Vagina (tissue), 1 donor: ENCODE measurements around a stretch of chr11.

DNA sequence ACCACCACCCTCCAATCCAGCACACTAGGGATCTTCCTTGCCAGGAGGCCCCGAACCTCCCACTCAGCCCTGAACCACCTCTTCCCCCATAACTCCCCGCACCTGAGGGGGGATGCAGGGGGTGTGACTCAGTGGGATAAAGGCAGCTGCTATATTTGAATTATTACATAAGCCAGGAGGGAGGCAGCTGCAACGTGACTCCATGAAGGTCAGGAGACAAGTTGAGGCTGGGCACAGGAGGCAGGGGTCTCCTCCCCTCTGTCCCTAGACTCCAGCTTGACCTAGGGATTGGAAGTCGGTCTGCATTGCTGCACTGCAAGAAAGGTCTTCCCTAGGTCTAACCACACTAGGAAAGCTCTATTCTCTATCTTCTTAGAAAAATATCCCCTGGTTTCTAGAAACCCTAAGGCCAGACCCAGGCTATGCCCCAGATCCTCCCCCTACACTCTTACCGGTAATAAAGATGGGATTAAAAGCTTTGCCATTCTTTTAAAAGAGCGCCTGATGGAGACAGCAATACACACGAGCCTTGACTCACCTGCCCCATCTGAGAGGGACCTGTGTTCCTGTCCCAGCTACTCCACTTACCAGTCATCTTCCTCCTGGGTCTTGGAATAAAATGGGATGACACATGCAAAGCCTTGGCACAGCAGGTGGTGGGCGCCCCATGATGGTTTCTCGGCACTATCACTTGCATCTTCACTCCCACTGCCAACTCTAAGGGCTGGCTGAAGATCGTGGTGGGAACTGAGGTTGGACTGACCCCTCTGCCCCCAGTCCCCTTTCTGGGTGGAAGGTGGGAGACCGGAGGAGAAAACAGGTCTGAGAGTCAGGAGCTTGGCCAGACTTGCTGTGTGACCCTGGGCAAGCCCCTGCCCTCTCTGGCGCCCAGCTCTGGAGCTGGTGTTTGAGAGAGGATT is 6.0 kb upstream of the PDE2A start:
- PRO-cap: no peak
- RAMPAGE, long total RNA: no peak

GRCh38 chr11:72722005-72722827 is 30.0 kb downstream of the ARAP1 start:
- PRO-cap: bidirectional peak, plus-strand start at chr11:72722457, minus-strand start at chr11:72722318; bidirectional peak, plus-strand start at chr11:72722533, minus-strand start at chr11:72722534
- RAMPAGE, long total RNA: start-site peak on the minus strand at chr11:72722272-72722329, 180 reads

- PRO-cap: no peak
- RAMPAGE, long total RNA: no peak
Measured at GRCh38 chr11:72771342-72771901, 19.2 kb upstream of the ARAP1 start.

GRCh38 chr11:72780913-72781430 is 12.9 kb downstream of the STARD10 start:
- PRO-cap: no peak
- RAMPAGE, long total RNA: no peak

GRCh38 chr11:72785754-72786275 is 8.0 kb downstream of the STARD10 start:
- PRO-cap: no peak
- RAMPAGE, long total RNA: no peak

GRCh38 chr11:72821523-72821952 is 7.3 kb downstream of the ATG16L2 start:
- PRO-cap: unidirectional peak, minus-strand start at chr11:72821672
- RAMPAGE, long total RNA: no peak

- PRO-cap: no peak
- RAMPAGE, long total RNA: no peak
Measured at GRCh38 chr11:72834252-72834627, 20.0 kb downstream of the ATG16L2 start.

DNA sequence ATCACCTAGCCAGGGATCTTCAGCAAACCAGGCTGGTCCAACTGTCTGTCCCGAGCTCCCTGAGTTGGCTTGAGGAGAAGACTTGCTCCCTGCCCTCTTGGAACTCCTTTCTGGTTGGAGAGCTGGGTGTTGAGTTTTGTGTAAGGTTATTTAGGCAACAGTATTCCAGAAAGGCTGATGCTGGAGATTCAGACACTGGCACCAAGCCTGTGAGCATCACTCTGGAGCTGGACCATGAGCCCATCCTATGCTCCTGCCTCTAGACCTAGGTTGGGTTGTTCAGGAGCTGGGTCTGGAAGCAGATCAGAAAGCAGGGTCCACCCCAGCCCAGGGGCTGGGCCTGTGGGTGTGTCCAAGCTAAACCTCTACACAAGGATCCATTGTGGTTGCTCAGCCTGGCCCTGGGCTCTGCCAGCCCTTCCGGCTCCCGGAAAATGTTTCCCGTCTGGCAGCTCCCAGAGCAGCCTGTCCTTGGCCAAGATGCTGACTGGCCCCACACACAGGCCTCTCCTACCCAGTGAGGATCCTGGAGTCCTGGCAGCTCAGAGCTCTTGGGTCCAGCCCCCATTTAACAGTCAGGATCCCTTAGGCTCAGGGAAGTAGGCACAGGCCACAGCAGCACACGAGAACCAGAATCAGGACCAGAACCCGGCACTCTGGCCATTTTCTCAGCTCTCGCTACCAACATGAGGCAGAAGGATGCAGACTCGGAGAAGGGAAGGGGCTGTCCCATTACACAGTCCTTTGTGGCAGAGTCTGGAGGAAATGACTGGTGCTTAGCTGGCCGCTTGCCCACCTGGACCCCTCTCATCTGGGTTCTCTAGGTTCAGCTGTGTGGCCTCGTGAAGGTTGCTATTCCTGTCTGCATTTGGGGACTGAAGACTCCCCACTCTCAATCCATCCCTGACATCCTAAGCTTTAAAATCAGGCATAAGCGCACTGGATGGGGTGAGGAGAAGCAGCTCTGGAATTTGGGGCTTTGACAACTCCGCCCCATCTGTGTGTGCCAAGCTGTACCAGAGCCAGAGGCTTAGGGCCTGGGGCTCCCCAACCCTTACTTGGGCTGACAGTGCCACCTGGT is 35.4 kb upstream of the FCHSD2 start:
- PRO-cap: no peak
- RAMPAGE, long total RNA: no peak

DNA sequence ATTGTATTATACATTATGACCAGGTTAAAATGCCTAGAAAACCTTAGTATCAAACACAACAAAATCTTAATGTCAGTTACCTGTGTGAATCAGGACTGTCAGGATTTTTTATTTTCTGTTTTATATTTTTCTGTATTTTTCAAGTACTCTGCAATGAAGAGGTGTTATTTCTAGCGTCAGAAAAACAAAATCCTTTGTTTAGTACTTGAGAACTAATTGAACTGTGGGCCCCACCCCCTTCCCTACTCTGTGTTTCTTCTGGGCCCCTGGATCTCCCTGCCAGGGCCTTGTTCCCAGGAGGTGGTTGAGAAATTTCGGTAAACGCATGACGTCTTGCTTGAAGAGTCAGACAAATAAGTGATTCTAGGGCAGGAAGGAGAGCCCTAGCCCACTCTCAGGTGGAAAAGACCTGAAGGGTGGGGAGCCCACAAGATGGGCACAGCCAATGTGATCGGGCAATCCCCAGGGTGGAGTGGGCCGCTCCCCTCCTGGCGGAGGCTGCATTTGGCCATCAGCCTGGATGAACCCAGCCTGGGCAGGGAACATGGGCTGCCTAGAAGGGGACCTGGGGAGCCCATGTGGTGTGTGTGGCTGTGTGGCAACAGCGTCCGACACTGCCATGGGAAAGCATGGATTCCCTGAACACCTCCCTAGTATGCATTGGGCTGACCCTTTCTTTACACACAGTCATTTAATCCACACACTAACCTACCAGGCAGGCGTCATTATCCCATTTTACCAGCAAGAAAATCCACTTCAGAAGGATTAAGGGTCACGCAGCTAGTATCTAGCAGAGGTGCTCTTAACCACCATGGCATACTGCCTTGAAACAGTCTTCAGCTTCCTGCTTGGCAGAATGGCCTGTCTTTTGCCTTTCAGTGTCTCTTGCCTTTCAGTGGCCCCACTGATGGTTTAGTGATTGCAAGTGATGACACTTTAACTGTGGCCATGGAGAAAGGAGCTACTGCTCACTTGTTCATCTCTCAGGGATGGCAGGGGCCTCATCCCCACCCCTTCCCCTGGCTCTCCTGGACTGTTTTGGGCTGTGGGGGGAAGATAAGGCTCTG is 16.7 kb upstream of the P2RY2 start:
- PRO-cap: no peak
- RAMPAGE, long total RNA: no peak

DNA sequence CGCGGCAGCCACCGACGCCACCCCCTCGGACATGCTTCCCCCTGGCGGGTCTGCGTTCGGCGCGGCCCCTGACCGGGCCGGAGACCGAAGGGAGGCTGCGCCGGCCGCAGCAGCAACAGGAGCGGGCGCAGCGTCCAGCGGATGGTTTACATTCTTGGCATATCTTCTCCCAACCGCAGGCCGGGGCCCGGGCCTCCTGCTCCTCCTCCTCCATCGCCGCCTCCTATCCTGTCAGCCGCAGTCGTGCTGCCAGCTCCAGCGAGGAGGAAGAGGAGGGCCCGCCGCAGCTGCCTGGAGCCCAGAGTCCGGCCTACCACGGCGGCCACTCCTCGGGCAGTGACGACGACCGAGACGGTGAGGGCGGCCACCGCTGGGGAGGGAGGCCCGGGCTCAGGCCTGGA is 1.1 kb downstream of the ARHGEF17 start:
- PRO-cap: bidirectional peak, plus-strand start at position 339 of the sequence, minus-strand start at position 338 of the sequence
- RAMPAGE, long total RNA: no peak

DNA sequence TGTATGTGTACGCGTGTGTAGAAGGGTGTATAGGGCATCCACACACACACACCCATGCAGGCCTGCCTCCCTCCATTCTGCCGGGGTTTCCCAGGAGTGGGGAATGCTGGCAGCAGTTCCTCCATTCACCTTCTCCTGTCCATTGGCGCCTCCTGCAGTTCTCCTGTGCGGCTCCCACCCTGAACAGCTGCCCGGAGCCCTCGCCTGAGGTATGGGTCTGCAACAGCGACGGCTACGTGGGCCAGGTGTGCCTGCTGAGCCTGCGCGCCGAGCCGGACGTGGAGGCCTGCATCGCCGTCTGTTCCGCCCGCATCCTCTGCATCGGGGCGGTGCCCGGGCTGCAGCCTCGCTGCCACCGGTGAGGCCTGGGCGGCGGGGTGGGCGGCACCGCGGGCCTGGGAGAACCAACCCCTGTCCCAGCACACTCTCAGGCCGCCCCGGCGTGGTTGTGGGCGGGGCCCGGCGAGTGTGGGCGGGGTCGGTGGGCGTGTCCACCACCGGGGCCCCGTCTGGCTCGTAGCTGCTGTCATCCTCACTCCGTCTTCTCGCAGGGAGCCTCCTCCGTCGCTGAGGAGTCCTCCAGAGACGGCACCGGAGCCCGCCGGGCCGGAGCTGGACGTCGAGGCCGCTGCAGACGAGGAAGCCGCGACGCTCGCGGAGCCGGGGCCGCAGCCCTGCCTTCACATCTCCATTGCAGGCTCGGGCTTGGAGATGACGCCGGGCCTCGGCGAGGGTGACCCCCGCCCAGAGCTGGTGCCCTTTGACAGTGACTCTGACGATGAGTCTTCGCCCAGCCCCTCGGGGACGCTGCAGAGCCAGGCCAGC is 14.1 kb upstream of the RELT start:
- PRO-cap: no peak
- RAMPAGE, long total RNA: no peak

- PRO-cap: no peak
- RAMPAGE, long total RNA: no peak
Measured at GRCh38 chr11:73385840-73386717, 9.9 kb downstream of the RELT start.

DNA sequence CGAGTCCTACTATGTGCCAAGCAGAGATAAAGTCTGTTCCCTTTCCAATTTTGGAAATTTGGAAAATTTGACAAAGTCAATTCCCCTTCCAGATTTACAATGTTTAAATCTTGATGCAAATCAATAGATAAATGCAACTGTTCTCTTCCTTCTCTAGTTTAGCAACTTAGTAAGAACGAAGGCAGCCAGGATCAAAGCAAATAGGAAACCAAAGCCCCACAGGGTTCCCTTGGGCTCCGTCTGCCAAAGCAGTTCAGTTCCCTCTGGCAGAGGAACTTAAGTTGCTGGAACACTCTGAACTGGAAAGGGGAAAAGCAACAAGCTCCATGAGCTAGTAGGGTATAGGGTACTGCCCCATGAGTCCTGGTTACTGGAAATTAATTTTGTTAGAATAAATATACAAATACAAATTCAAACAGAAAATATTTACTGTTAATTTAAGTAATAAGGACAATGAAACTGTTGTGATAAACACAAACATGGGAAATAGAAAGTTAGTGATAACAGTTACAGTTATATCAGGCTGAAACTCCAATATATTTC is 91.3 kb downstream of the RELT start:
- PRO-cap: no peak
- RAMPAGE, long total RNA: no peak

DNA sequence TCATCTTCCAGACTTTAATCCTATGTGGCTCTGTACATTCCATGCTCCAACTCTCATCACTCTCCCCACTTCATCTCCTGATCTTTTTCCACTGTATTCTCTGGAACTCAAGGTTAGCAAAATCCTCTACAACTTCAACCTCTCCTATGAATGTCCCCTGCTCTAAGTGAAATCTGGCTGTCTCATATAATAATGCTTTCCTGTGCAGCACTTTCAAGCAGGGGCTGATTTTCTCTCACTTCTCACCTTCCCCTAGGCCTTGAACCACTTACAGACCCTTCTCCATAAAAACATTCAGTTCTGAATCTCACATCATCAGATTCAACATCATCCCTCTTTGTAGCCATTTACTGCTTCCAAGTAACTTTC is 110.8 kb downstream of the FAM168A start:
- PRO-cap: no peak
- RAMPAGE, long total RNA: start-site peak on the minus strand centred at position 175 of the sequence, 304 bp wide, 20 reads

GRCh38 chr11:73676397-73677675 is 30.5 kb downstream of the PLEKHB1 start:
- PRO-cap: no peak
- RAMPAGE, long total RNA: no peak

GRCh38 chr11:73718625-73719182 is 42.2 kb downstream of the RAB6A start:
- PRO-cap: no peak
- RAMPAGE, long total RNA: start-site peak on the minus strand at chr11:73718873-73719196, 119 reads

DNA sequence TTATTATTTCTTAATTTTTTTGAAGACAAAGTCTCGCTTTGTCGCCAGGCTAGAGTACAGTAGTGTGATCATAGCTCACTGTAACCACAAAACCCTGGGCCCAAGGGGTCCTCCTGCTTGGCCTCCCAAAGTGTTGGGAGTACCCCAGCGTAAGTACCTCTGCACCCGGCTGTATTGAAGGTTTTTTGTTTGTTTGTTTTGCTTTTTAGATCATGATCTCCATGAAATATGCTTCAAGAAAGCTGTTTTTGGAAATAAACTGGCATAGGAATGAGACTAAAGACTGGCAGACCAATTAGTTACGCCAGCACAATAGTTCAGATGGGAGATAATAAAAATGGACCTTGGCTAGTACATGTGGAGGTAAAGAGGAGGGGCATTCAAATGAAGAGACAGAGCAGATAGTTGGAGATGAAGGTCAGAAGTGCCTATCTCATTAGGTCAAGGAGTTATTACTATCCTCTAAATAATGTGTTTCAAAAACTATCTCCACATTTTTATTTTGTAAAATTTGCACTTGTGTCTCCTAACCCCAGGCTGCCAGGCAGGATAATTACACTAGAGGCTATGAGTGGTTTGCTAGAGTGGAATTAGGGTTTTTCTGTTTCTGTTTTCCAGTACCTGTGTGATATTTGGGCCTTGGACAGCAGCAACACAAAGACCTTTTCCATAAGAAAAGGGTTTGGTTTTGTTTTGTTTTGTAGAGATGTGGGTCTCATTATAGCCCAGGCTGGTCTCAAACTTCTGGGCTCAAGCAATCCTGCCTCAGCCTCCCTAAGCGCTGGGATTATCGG is 4.0 kb upstream of the MRPL48 start:
- PRO-cap: no peak
- RAMPAGE, long total RNA: no peak

- PRO-cap: no peak
- RAMPAGE, long total RNA: no peak
Measured at GRCh38 chr11:73795778-73796259, 8.1 kb downstream of the MRPL48 start.

GRCh38 chr11:73868924-73870004 is 7.4 kb downstream of the COA4 start:
- PRO-cap: no peak
- RAMPAGE, long total RNA: no peak

DNA sequence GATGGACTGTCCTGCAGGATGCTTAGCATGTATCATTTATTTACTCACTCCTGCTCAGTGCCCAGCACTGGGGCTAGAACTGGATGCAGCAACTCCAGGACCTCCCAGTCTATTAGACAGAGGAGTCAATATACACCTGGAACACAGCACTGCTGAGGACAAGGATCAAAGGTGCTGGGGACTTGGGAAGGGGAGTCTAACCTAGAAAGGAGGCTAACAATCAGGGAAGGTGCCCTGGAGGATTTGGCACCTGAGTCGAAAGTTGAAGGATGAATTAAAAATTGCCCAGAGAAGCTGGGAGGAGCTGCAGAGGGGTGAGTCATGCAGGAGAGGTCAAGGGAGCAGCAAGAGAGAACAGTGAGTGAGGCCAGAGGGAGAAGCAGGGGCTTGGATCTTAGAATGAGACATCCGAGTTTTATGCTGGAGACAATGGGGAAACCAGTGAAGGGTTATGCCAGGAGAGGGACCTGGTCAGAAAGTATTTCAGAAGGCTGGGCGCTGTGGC is 5.3 kb downstream of the DNAJB13 start:
- PRO-cap: no peak
- RAMPAGE, long total RNA: no peak